ENCODE measurements around a stretch of chr17.

- RAMPAGE, total RNA: no peak
Observed at GRCh38 chr17:215358-216055, 34.1 kb upstream of the DOC2B start.

DNA sequence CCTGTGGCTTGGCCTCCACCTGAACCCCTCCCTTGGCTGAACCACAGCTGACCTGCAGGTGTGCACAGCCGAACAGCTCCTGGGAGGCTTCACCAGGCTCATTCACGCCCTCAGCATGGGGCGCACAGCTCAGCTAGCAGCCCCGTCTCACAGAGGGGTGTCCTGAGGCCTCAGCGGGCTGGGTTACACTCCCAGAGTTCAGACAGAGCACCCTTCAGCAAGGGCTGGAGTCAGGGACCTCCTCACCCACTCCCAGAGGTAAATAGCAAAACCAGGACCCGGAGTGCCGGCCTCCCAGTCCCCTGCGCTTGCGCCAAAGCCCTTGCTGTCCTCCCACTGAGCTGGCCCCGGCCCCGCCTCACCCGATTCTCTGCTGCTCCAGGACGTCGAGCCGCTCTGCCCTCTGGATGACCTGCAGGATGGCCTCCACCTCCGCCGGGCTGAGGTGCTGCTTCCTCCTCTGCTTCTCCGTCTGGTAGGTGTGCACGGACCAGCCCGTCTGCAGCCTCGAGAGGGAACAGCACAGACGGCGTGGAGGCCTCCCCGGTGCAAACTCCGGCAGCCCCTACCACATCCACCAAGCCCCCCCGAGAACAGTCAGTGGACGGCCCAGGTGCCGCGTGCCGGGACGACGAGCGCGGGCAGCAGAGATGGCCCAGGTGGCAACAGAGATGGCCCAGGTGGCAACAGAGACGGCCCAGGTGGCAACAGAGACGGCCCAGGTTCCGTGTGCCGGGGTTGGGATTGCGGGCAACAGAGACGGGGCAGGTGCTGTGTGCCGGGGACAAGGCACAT lies 31.5 kb downstream of the RPH3AL start:
- RAMPAGE, total RNA: no peak

DNA sequence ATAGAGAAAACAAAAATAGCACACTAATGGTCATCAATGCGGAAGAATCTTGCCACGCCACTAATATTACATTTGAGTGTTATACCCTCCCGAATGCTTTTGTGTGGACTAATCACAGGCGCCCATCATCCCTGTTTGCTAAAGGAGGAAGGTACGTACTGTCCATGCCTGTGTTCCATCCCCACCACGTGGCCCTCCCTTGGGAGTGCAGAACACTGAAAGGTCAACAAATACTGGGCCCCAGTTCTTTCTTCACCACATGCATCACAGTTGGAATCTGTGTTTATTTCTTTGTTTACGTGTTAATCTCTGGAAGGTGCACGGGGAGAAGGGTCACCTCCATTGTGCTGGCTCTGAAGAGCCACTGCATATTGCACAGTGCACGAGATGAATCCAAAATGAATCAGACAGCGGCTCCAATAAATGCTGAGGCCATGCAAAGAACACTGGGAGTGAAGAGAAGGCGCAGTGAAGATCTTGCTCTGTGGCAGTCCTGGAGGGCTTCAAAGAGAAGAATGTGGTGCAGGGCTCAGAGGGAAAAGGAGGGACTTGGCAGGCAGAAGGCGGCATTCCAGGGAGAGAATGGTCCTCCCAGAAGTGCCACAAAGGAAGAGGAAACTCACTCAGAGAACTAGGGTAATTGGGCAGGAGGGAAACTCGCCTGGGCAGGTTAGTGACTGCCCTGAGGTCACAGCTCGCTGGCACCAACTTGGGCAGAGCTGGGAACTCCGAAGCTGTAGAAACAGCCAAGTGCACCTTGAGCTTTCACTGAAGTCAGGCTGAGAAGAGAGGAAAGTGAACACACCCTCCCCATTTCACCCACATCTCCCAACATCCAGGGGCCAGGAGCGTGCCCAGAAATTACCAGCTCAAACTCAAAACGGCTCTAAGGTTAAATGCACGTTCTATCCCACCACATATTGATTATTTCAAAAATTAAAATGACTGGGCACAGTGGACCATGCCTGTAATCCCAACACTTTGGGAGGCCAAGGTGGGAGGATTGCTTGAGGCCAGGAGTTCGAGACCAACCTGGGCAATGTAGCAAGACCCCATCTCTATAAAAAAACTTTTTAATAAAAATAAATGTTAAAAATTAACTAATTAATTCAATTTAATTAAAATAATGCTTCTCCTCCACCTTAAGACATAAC lies 3.6 kb downstream of the RPH3AL start:
- RAMPAGE, total RNA: no peak

- RAMPAGE, total RNA: no peak
Observed at GRCh38 chr17:489113-489721, 79.1 kb downstream of the C17orf97 start.

GRCh38 chr17:489722-490660 lies 79.9 kb downstream of the C17orf97 start:
- RAMPAGE, total RNA: no peak

- RAMPAGE, total RNA: no peak
Observed at GRCh38 chr17:560654-560947, 150.5 kb downstream of the C17orf97 start.

DNA sequence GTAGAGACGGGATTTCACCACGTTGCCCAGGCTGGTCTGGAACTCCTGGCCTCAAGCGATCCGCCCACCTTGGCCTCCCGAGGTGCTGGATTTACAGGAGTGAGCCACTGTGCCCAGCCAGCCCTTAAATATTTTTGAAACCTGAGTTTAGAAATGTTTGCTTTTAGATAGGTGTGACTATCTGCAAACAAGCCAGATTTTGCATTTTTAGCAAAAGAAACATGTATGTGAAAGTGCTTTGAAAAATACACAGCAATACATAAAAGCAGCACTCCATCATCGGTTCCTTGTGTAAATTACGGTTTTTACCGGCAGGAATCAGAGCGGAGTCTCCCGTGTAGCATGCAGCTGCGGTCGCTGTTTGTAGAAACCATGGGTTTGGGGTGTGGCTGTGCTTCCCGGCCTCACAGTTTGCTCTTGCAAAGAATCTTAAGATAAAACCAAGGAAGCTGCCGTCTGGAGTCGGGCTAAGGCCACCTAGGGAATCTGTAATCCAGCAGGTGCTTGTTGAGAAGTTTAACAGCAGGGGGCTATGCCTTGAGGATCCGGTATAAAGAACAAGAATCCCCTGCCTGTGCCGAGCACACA lies 6.3 kb upstream of the TLCD3A start:
- RAMPAGE, total RNA: no peak

GRCh38 chr17:789843-790672 lies 7.9 kb downstream of the MRM3 start:
- RAMPAGE, total RNA: no peak

DNA sequence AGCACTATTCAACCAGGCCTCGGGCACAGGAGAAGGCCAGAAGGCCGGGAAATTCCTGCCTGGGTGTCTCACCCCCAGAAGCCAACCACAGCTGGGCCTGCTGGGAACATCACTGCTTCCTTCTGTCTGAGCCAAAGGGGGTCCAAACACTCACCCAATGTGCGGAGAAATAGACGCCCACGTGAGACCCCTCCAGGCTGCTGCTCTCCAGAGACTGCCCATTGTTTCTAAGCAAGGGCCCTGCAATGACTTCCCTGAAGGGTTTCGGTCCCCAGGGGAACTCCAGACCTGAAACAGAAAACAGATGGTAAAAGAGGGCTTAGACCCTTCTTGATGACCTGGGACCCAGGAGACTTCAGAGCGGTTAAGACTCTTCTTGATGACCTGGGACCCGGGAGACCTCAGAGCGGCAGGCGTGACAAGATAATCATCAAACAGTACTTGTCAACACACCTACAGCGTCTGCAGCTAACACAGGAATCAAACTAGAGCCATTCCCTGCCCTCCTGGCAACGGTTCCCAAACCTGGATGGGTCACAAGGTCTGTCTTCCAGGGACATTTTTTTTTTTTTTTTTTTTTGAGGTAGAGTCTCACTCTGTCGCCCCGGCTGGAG lies 41.4 kb downstream of the MRM3 start:
- RAMPAGE, total RNA: no peak

DNA sequence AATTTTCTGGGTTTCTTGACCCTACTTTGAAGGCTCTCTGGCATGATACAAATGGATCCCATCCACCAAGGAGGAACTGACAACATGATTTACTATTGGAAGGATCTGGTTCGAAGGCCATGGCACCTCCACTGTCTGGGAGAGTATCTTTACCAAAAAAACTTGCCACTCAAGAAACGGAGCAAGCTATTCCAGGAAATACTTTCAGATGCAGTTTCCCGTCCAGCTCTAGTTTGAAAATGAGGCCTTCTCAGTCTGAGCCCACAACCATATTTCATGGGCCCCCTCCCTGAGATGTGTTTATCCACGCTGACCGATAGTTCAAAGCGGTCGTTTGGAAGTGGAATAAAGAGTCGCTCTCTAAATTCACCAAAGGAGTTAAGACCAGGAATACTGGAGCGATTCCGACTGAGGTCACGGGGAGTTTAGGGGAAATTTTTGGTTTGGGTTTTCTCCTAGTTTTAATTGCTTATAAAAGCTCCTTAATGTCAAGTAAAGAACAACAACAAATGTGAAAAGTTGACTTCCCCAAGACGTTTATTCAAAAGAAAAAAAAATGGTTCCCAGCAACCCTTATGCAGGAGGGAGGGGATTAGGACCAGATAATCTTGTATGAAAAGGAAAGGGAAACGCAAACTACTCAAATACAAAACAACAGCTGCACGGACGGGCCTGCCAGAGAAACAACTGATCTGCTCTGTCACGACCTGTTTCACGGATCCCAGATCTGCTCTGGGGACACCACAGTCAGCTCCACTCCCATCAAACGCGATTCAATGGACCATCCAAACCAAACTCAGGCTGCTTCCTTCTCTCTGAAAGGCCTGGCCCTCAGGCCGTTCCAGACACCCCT lies 77.0 kb downstream of the MRM3 start:
- RAMPAGE, total RNA: no peak

DNA sequence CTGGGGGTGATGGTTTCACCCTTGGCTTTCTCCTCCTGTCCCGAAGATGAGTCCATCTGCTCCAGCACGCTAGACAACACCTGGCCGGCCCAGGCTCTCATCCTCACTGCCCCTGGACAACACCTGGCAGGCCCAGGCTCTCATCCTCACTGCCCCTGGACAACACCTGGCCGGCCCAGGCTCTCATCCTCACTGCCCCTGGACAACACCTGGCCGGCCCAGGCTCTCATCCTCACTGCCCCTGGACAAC lies 58.1 kb downstream of the NXN start:
- RAMPAGE, total RNA: no peak

- RAMPAGE, total RNA: no peak
Observed at GRCh38 chr17:978750-979142, 830 bp downstream of the NXN start.

- RAMPAGE, total RNA: no peak
Observed at GRCh38 chr17:1001623-1002289, 4.8 kb downstream of the TIMM22 start.

- RAMPAGE, total RNA: no peak
Observed at GRCh38 chr17:1096157-1096612, 83.6 kb downstream of the ABR start.

- RAMPAGE, total RNA: no peak
Observed at GRCh38 chr17:1100379-1100907, 79.3 kb downstream of the ABR start.

GRCh38 chr17:1108715-1109527 lies 70.9 kb downstream of the ABR start:
- RAMPAGE, total RNA: no peak

GRCh38 chr17:1188505-1189715 lies 9.1 kb upstream of the ABR start:
- RAMPAGE, total RNA: no peak

GRCh38 chr17:1197232-1198507 lies 17.9 kb upstream of the ABR start:
- RAMPAGE, total RNA: no peak

GRCh38 chr17:1216054-1217057 lies 36.6 kb upstream of the ABR start:
- RAMPAGE, total RNA: no peak

- RAMPAGE, total RNA: no peak
Observed at GRCh38 chr17:1227525-1228740, 42.3 kb upstream of the BHLHA9 start.

Data from foreskin keratinocyte (primary cell).